Body of pancreas (tissue), 2 donors: ENCODE measurements around the genes HLA-G, HLA-E and MUC22.

DNA sequence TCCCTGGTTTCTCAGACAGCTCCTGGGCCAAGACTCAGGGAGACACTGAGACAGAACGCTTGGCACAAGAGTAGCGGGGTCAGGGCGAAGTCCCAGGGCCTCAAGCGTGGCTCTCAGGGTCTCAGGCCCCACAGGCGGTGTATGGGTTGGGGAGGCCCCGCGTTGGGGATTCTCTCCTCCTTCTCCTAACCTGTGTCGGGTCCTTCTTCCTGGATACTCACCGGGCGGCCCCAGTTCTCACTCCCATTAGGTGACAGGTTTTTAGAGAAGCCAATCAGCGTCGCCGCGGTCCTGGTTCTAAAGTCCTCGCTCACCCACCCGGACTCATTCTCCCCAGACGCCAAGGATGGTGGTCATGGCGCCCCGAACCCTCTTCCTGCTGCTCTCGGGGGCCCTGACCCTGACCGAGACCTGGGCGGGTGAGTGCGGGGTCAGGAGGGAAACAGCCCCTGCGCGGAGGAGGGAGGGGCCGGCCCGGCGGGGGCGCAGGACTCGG lies at the start of gene HLA-G:
Gene HLA-G, plus strand, starts transcription at position 327 of the 496 bp plus-strand sequence.
- PRO-cap, result unidirectional peak, minus-strand start at position 219 of the sequence
- RAMPAGE, long total RNA, 2 experiments, result no peak in any of the 2 experiments

GRCh38 chr6:29943955-29944792 lies 1.8 kb downstream of the HLA-A start:
- PRO-cap, result no peak
- RAMPAGE, long total RNA, 2 experiments, result no peak in any of the 2 experiments

- PRO-cap, result no peak
- RAMPAGE, long total RNA, 2 experiments, result no peak in any of the 2 experiments
These were observed 508 bp downstream of the TRIM31 start for GRCh38 chr6:30112160-30113003.

DNA sequence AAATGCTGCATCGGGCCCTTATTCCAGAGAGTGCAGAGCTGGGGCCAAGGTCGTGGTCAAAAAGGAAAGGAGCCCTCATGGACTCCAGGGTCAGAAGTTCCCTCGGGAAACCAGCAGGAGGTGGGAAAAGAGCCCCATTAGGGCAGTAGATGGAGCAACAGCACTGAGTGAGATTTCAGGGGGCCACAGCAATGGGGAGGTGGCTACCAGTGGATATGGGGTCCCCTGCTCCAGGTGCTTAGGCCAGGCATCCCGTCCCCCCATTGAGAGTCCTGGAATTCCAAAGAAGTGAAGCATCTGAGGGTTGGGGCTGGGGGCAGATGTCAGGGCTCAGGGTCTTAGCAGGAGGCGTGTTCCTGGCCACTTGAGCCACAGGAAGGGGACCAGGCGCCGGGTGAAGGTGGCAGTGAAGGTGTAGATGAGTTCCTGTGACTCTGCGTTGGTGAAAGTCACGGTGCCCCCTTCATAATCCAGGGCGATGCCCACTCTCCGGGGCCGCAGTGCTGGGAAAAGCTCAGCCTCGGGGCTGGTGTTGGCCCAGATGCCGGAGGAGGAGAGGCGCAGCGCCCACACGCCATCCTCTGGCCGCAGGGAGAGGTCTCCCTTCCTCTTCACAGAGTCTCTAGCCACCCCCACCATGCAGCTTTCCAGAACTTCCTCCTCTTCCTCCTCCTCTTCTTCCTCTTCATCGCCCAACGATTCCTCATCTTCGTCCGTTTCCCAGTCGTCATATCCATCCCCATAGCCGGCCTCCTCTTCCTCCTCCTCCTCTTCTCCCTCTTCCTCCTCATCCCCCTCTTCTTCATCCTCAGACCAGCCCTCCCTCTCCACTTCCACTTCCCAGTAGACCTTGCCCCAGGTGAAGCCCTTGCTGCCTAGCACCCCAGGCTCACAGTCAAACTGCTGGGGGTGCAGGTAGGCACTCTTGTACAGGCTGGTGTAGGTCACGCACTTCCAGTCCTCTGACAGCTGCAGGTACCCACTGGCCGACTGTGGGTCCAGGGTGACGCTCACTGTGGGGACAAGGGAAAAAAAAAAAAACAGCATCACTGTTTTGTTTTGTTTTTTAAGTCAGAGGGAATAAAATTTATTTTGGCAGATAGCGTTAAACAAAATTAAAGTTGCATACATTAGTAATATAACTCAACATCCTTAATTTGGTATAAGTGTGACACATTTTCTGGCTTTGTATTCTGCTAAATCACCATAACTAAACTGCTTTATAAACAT lies 22.6 kb downstream of the TRIM15 start:
- PRO-cap, result no peak
- RAMPAGE, long total RNA, 2 experiments, result no peak in any of the 2 experiments

- PRO-cap, result no peak
- RAMPAGE, long total RNA, 2 experiments, result no peak in any of the 2 experiments
These were observed 330 bp upstream of the RPP21 start for GRCh38 chr6:30344690-30344961.

GRCh38 chr6:30489026-30489629 lies at the start of gene HLA-E:
Gene HLA-E (plus strand): TSS chr6:30489509.
- PRO-cap, result bidirectional peak, plus-strand start at chr6:30489512, minus-strand start at chr6:30489285
- RAMPAGE, long total RNA, 2 experiments, result start-site peak on the plus strand in 2 of 2 experiments, at chr6:30489508-30489514 at its widest, 675 to 1,158 reads per replicate

- PRO-cap, result no peak
- RAMPAGE, long total RNA, 2 experiments, result no peak in any of the 2 experiments
These were observed 14.9 kb downstream of the GNL1 start for GRCh38 chr6:30541411-30541793.

GRCh38 chr6:30555531-30555773 lies 837 bp downstream of the GNL1 start:
- PRO-cap, result bidirectional peak, plus-strand start at chr6:30555685, minus-strand start at chr6:30555688
- RAMPAGE, long total RNA, 2 experiments, result no peak in any of the 2 experiments

GRCh38 chr6:30577641-30578141 lies 6.4 kb downstream of the ABCF1 start:
- PRO-cap, result no peak
- RAMPAGE, long total RNA, 2 experiments, result no peak in any of the 2 experiments

DNA sequence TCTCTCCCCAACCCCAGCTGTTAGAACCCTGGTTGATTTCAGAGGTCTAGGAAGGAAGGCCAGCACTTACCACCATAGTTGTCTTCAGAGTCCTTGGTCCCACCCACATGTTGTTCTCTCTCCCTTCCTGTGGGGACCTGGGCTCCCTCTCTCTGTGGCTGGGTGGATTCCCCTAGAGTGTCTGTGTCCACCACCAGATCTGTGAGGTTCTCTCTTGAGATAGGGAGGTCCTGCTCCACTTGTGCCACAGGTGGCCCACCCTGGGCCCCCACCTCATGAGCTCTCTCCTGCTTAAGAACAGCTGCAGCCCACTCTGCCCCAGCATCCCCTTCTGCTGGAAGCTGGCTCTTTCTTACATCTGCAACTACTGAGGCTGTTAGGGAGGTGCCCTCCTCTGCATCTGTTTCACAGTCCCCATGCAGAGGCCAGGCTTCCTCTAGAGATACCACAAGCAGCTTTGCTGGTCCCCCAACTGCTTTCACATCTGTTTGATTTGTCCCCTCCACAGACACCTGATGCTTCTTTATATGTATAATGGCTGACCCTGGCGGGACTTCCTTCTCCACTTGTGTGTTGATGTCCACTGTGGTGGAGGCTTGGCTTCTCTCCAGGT lies 5.2 kb downstream of the MDC1 start:
- PRO-cap, result no peak
- RAMPAGE, long total RNA, 2 experiments, result start-site peak on the minus strand in 1 of 2 experiments, centred at position 360 of the sequence, 13 reads per replicate

DNA sequence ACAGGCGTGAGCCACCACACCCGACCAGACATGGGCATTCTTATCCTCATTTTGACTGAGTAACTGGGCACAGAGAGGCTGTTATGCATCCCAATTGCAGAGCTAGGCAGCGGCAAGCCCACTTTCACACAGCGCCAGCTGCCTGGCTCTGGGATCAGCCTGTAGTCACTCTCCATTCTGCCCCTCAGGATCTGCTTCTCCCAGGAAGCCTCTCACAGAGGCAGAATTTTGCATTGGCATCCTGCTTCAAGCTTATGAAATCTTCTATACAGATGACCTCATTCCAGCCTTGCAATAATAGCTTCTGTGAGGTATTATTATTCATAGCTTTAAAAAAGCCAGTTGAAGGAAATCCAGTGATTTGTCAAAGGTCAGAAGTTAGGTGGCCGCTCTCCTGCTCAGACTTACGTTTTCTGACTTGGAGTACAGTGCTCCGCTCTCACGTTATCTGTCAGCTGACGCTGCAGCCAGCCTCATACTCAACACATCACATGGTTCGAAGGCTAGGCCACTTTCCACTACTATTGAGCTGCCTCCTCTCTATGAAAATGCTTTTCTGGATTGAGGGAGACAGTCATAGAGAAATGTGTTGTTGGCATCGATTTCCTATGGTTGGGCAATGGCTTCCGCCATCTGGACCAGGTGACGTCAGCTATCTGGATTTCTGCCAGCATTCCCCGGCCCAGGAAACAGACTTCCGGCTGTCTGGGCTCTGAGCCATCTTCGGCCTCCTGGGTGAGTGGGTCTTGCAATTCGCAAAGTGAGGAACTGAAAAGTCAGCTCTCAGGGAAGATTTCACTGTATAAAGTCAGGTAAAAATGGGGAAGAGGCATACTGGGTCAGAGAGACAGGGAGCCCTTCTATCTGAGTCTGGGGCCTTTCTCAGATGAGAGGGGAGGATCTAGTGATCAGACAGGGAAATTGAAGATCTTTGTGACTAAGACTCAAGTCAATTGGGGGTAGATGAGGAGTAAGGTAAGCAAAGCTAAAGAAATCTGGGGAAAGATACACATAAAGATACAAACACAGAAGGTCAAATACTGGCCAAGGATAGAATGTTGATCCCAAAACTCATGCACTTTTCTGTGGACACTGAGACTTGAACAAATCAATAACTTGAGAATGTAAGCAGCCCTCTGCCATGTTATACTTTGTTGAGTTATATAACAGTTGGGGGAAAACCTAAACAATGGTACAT lies 37.4 kb upstream of the IER3 start:
- PRO-cap, result unidirectional peak, minus-strand start at position 406 of the sequence; bidirectional peak, plus-strand start at position 738 of the sequence, minus-strand start at position 585 of the sequence
- RAMPAGE, long total RNA, 2 experiments, result no peak in any of the 2 experiments

DNA sequence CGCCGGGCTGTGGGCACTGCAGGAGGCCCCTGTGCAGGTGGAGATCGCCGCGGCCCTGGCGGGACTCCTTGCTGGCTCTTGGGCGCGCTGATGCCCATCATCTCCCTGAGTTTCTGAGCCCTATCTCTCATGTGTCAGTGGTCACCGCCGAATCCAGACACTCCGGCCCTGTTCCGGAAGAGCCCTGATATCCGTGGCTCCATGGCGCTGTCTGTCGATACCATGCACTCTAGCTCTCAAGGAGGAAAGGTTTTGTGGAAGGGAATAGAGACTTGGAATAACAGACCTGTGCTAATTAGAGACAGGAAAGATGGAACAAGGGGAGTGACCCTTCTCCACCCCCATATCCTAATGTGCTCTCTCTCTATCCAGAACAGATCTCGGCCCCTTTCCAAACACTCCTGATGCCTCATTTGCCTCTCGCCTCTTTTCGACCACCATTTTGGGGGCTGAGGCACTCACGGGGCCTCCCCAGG lies 433 bp downstream of the VARS2 start:
- PRO-cap, result no peak
- RAMPAGE, long total RNA, 2 experiments, result no peak in any of the 2 experiments

GRCh38 chr6:30934892-30935538 lies 3.0 kb upstream of the SFTA2 start:
- PRO-cap, result no peak
- RAMPAGE, long total RNA, 2 experiments, result no peak in any of the 2 experiments

GRCh38 chr6:31010314-31010628 lies at the start of gene MUC22:
Gene MUC22 (plus strand): TSS chr6:31010474.
- PRO-cap, result no peak
- RAMPAGE, long total RNA, 2 experiments, result no peak in any of the 2 experiments

- PRO-cap, result no peak
- RAMPAGE, long total RNA, 2 experiments, result no peak in any of the 2 experiments
These were observed 2.6 kb downstream of the CDSN start for GRCh38 chr6:31117383-31118241.

GRCh38 chr6:31161348-31161933 lies 3.1 kb downstream of the TCF19 start:
- PRO-cap, result no peak
- RAMPAGE, long total RNA, 2 experiments, result no peak in any of the 2 experiments

GRCh38 chr6:31229345-31229960 lies 42.4 kb downstream of the HLA-C start:
- PRO-cap, result no peak
- RAMPAGE, long total RNA, 2 experiments, result no peak in any of the 2 experiments

GRCh38 chr6:31270234-31270823 lies 1.6 kb downstream of the HLA-C start:
- PRO-cap, result no peak
- RAMPAGE, long total RNA, 2 experiments, result no peak in any of the 2 experiments

- PRO-cap, result no peak
- RAMPAGE, long total RNA, 2 experiments, result no peak in any of the 2 experiments
These were observed 1.6 kb downstream of the HLA-B start for GRCh38 chr6:31355076-31356029.

DNA sequence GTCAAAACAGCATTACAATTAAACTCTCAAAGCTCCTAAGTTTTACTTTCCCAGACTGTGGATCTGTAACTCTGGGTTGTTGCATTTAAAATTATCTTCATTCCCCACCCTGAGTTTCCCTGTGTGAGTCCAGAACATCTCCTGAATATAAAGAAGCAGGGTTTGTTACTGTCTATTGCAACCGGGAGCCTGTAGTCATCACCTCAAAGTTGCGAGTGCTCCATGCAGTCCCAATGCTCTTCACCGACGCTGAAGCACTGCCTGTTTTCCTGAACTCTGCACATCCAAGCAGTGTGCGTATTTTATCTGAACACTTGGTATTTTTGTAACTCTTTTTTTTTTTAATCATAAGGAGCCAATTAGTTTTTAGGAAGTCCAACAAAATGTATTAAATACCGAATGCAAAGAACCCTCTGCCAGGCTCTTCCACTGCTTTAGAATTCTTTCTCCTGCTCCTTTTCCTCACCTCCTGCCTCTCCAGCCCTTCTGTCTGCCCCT lies 928 bp upstream of the HLA-B start:
- PRO-cap, result no peak
- RAMPAGE, long total RNA, 2 experiments, result no peak in any of the 2 experiments